Bronchial epithelial cell (primary cell): ENCODE results near the genes CTH, LHX8, SLC44A5, MSH4 and ST6GALNAC3.

- RRBS, 2 experiments = no CpG with 5 or more reads among the region's 2 CpGs
These were observed 58.4 kb downstream of the GADD45A start for GRCh38 chr1:67743386-67743843.

- RRBS, 2 experiments = 0% methylated on average over 2 of the region's 26 CpGs; no CpG with 5 or more reads in 1 of the 2 experiments
These were observed 629 bp downstream of the GNG12 start for GRCh38 chr1:67832681-67832995.

DNA sequence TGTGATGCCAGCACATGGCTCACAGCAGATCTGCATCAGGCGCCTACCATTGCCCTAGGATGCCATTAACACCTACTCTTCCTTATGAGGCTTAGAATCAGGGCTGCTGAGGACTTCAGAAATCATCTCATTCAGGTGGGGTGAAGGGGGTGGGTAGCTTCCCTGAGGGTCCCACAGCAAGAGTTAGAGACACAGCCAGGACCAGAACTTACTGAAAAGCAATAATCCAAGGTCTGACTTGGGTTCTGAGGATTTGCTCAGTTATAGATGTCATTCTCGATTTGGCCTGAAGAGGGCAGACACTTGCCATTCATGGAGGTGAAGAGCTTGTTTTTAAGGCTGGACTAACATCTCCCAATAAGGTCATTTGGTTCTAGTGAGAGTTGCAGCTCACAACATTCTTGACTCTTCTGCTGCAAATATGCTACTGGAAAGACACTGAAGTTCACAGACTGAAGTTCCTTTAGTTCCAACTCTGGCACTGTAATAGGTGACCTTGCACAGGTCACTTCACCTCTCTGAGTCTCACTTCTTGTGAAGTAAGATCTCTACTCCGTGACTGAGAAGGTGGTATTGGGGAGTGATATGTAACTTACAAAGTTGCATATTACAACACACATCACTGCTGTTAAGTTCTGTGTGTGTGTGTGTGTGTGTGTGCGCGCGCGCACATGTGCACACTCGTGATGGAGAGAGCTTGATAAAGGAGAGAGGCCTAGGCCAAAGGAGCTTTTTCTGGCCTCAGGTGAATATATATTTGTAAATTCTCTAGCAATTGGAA lies 69.8 kb upstream of the DIRAS3 start:
- RRBS, 2 experiments = no CpG with 5 or more reads among the region's 8 CpGs

- RRBS, 2 experiments = no CpG with 5 or more reads among the region's 3 CpGs
These were observed 41.0 kb downstream of the WLS start for GRCh38 chr1:68191332-68191791.

DNA sequence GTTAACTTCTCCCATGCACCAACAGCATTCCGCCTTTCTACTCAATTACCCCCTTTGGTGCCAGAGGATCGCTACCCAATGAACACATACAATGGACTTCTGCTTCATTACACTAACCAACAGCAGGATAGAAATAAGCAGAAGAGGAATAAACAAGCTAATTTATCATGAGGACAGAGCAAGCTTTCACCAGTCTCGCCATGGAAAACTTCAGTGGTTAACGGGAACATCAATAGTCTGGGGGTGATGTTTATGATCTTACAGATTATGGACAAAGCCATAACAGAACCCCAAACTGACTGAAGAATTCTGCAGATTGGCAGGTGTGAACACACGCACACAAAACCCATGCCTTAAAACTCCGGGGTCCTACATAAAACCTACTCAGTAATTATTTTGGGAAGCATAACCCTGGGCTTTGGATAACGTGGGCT lies 15.0 kb downstream of the WLS start:
- RRBS, 2 experiments = no CpG with 5 or more reads among the region's 7 CpGs

DNA sequence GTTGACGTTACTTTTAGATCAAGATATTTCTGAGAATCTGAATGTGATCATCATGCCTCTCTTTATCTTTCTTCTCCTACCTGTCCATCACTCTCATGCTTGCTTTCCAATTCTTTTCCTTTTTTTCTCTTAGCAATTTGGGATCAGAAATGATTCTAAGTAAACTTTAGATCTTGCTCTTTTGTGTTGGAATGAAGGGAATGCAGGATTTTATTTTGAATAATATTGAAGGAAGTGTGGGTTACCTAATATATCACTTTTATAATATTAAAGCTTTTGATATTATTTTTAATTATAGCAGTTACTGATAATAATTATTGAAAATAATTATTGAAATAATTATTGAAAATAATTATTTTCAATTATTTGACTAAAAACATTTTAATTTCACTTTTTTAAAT lies 124.7 kb upstream of the DEPDC1 start:
- RRBS, 2 experiments = no CpG with 5 or more reads among the region's 1 CpG

DNA sequence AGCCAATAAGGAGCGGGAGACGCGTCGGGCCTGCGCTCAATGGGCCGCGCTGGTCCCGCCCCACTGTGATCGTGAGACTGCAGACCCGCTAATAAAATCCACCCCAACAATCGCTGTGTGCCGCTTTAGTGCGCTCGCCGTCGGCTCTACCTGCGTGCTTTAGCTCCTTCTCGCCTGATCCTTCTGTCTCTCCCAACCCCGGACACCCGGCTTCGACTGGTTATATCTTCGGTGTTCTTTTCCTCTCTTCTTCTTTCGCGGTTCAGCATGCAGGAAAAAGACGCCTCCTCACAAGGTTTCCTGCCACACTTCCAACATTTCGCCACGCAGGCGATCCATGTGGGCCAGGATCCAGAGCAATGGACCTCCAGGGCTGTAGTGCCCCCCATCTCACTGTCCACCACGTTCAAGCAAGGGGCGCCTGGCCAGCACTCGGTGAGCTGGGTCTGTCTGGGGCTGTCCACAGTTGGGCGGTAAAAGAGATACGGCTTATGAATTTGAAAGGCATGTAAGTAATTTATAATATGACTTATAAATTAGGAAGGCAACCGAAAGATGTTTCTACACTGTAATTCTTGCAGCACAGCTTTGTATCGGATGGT lies at the start of gene CTH:
TSS of gene CTH (plus strand) at position 120 of the 602 bp plus-strand sequence.
- RRBS, 2 experiments = no CpG with 5 or more reads among the region's 35 CpGs

DNA sequence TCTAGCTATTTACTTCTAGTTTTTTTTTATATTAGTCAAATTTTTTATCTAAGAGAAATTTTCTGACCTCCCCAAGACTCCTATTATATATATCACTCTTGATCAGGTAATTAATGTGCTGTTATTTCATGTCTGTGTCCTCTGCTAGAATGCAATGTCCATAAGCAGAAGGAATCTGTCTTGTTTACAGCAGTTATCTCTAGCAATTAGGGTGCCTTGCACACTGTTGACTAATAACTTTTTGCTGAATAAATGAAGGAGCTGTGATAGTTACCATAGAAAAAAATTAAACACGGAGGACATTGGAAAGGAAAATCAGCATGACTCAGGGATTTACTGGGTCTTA lies 183.5 kb downstream of the PTGER3 start:
- RRBS, 2 experiments = no CpG with 5 or more reads among the region's 1 CpG

GRCh38 chr1:70947099-70947676 lies 100.4 kb downstream of the PTGER3 start:
- RRBS, 2 experiments = no CpG with 5 or more reads among the region's 3 CpGs

- RRBS, 2 experiments = no CpG with 5 or more reads among the region's 3 CpGs
These were observed 323.7 kb upstream of the ZRANB2 start for GRCh38 chr1:71404396-71405132.

DNA sequence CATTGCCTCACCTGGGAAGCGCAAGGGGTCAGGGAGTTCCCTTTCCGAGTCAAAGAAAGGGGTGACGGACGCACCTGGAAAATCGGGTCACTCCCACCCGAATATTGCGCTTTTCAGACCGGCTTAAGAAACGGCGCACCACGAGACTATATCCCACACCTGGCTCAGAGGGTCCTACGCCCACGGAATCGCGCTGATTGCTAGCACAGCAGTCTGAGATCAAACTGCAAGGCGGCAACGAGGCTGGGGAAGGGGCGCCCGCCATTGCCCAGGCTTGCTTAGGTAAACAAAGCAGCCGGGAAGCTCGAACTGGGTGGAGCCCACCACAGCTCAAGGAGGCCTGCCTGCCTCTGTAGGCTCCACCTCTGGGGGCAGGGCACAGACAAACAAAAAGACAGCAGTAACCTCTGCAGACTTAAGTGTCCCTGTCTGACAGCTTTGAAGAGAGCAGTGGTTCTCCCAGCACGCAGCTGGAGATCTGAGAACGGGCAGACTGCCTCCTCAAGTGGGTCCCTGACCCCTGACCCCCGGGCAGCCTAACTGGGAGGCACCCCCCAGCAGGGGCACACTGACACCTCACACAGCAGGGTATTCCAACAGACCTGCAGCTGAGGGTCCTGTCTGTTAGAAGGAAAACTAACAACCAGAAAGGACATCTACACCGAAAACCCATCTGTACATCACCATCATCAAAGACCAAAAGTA lies 433.2 kb upstream of the ZRANB2 start:
- RRBS, 2 experiments = no CpG with 5 or more reads among the region's 25 CpGs

- RRBS, 2 experiments = no CpG with 5 or more reads among the region's 4 CpGs
These were observed 557.2 kb upstream of the ZRANB2 start for GRCh38 chr1:71638046-71638510.

GRCh38 chr1:72281924-72282272 lies 441 bp downstream of the NEGR1 start:
- RRBS, 2 experiments = under 1 to 4% methylated on average over 4 of the region's 7 CpGs

DNA sequence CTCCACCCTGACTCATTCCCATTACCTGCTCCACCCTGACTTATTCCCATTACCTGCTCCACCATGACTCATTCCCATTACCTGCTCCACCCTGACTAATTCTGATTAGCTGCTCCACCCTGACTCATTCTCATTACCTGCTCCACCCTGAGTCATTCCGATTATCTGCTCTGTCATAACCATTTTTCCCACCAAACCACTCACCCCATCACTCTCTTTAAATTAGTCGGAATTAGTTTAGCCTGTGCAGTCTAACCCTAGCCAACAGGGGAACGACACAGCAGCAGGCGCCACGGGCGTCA lies 901.4 kb upstream of the NEGR1 start:
- RRBS, 2 experiments = no CpG with 5 or more reads among the region's 6 CpGs

- RRBS, 2 experiments = no CpG with 5 or more reads among the region's 23 CpGs
These were observed at the start of gene LHX8 for GRCh38 chr1:75134223-75134937. LHX8 (plus strand) TSS chr1:75134388.

GRCh38 chr1:75610919-75611501 lies at the start of gene SLC44A5:
SLC44A5 (minus strand) TSS chr1:75611114.
- RRBS, 2 experiments = no CpG with 5 or more reads among the region's 2 CpGs

DNA sequence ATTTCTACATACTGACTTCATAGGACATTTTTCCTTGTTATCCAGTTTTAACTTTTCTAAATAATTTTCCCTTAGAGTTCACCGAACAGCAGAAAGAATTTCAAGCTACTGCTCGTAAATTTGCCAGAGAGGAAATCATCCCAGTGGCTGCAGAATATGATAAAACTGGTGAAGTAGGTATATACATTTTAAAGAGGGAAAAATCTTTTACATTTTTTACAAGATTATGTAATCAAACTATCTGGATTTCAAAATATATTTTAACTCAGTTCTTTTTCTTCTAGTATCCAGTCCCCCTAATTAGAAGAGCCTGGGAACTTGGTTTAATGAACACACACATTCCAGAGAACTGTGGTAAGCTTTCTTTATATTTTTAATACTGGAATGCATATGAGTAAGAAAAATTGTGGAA lies 8.1 kb downstream of the ACADM start:
- RRBS, 2 experiments = no CpG with 5 or more reads among the region's 2 CpGs

DNA sequence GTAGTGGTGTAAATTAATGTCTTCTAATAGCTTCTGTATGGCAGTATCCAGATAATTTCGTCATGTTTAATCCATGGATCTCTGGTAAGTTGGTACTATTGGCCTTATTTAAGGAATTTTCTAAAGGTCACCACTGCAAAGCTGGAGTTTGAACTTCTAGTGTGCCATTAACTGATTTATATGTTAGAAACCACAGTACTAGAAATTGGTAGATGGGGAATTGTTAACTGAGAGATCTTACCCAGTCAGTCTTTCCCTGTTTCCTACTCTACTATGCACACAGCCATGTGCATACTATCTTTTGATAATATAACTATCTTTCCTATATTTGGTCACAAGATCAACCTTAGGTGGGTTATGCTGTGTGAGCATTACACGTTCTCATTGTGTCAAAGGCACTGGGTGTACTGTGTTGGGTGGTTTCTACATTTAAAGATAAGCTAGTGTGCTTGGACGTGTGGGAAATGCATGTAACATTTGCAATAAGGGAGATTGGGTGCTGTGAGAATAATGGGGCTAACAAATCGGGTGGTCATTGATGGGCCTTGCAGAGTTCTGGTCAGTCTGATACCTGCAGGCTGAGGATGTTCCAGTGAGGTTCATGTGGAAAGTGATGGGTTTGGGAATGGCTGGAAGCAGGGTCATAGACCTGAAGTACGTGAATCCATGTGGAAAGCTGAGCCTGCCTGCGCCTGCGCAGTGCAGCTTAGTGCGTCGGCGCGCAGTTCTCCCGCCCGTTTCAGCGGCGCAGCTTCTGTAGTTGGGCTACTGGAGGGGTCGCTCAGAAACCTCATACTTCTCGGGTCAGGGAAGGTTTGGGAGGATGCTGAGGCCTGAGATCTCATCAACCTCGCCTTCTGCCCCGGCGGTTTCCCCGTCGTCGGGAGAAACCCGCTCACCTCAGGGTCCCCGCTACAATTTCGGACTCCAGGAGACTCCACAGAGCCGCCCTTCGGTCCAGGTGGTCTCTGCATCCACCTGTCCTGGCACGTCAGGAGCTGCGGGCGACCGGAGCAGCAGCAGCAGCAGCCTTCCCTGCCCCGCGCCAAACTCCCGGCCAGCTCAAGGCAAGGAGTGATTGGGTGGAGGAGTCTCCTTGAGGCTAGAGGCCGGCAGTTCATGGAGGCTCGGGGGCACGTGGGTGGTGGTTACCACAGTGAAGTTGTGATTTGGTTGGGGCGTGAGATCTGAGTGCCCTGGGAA lies at the start of gene MSH4:
TSS of gene MSH4 (plus strand) at position 720 of the 1,203 bp plus-strand sequence.
- RRBS, 2 experiments = 61 to 62% methylated on average over 4 to 5 of the region's 39 CpGs

GRCh38 chr1:76074491-76075429 lies at the start of gene ST6GALNAC3:
ST6GALNAC3 (plus strand) TSS chr1:76074746.
- RRBS, 2 experiments = no CpG with 5 or more reads among the region's 61 CpGs

DNA sequence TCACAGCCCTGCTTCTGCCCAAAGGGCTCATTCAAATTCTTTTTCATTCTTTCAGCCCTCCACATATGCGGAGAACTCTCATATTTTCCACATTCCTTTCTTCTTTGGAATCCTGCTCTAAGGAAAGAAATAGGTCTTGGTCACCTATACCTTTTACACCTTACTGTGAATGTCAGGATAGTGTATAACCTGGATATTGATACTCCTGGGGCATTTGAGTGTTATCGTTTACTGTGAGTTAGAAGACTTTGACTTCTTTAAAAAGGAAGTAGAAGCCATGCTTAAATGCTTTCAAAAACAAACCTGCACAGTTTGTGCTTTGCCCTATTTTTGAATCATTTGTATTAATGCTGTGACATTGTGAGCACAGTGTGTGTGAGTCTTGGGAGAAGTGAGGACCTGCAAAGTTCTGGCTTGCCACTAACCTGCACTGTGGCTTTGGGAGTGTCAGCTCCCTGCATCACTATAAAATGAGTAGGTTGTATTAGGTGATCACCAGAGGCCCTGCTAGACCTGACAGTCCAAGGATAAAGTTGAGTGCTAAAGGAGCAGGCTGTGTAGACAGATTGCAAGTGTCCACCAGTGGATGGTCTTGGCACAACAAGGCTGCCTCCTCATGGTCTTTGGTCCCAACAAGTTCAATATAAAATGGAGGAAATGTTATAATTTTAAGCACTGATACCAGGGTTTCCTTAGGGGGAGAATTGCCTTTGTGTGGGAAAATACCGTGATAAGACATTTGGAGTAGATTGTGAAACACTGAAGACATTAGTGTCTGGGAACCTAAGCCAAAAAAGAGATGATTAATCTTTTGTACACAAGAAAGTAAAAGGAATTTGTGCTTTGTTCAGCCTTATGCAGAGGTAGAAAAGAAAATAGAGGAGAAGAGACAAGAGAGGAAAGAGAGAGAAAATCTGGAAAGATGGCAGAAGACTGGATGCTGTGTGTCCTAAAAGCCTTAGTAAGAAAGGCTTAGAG lies 35.8 kb downstream of the ST6GALNAC3 start:
- RRBS, 2 experiments = no CpG with 5 or more reads among the region's 3 CpGs